H4 (cell line): ENCODE measurements around the gene PPP2R3B.

DNA sequence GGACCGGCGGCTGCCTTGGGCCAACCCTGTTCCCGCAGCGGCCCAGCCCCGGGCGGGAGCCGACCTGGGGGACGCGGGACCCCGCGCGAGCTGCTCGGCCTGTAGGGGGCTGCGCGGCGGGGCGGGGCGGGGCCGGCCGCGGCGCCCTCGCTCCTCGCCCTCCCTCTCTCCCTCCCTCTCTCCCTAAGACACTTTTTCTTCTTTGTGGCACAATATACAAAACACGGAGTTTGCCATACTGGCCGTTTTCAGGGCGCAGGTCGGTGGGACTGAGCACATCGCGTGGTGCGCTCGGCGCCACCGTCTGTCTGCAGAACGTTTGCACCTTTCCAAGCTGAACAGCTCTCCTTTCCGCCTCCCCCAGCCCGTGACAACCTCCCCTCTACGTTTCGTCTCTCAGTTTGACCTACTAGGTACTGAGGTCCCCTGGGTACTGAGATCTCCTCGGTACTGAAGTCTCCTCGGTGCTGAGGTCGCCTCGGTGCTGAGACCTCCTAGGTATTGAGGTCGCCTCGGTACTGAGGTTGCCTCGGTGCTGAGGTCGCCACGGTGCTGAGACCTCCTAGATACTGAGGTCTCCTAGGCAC is 261.2 kb upstream of the PLCXD1 start:
- RAMPAGE, long total RNA, result no peak

DNA sequence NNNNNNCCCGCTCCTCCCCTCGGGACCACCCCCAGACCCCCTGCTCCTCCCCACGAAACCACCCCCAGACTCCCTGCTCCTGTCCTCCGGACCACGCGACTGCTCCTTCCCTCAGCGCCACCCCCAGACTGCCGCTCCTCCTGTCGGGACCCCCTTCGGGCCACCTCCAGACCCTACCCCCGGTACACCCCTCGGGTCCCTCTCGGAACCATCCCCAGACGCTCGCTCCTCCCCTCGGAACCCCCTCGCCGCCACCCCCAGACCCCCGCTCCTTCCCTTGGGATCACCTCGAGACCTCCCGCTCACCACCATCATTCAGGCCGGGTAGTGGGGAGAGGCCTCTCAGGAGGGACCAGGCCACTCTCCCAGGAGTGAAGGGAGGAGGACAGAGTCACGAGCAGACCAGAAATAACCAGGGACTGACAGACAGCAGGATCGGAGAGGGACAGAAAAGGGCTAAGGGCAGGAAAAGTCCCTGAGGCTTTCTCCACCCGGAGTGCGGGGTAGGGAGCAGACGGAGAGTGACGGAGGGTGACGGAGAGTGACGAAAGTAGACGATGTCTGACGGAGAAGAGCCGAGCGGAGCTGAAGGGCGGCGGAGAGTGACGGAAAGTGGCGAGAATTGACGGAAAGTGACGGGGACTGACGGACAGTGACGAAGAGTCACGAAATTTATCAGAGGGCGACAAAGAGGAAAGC is 54.7 kb upstream of the PLCXD1 start:
- RAMPAGE, long total RNA, result no peak

DNA sequence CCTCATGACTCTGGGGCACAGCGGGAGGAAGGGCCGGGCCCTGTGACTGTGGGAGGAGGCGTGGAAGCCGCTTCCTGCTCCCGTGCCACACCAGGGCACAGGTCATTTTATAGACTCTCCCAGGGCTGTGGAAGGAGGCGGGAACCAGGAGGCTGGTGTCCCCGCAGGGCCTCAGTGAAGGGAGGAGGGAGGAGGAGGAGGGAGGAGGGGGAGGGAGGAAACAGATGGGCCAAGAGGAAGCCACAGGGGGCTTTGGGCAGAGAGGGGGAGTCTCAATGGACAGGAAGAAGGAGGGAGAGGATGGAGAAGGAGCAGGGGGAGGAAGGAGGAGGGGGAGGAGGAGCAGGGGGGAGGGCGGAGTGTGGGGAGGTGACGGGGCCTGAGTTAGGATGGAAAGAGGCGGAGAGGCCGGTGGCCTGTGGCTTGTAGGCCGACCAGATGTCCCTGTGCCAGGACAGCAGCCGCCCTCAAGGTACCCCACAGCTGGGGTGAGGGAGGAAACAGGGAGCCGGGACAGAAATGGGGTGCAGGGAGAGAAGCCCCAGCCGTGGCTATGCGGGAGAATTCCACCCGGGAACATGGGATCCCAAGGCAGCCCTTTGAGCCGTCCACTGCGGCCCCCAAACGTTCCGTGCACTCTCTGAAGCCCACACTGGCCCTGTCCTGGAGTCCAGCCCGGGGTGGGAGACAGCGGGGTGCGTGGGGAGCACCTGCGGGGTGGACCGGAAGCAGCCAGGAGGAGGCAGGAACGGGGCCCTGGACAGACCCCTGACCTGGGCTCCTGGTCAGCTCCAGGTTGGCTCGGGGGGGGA is 6.1 kb upstream of the PLCXD1 start:
- RAMPAGE, long total RNA, result no peak

GRCh38 chrX:311315-311985 is 7.1 kb downstream of the GTPBP6 start:
- RAMPAGE, long total RNA, result no peak

DNA sequence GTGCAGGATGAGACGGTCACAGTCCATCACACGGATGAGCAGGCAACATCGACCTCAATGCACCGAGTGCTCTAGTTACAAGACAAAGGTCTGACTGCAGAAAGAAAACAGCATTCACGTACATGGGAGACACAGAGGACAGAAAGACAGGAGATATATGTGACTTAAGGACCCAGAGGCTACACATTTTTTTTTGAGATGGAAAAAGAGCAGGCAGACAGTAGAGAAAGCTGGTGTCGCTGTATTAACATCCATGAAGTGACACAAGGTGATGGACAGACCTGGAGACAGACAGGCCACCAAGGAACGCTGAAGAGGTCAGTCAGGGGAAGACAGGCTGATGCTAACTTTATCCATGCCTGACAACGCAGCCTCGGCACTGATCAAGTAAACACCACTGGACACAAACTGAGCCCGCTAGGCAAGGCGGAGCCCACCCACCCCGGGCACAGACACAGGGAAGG is 19.0 kb downstream of the PPP2R3B start:
- RAMPAGE, long total RNA, result no peak

DNA sequence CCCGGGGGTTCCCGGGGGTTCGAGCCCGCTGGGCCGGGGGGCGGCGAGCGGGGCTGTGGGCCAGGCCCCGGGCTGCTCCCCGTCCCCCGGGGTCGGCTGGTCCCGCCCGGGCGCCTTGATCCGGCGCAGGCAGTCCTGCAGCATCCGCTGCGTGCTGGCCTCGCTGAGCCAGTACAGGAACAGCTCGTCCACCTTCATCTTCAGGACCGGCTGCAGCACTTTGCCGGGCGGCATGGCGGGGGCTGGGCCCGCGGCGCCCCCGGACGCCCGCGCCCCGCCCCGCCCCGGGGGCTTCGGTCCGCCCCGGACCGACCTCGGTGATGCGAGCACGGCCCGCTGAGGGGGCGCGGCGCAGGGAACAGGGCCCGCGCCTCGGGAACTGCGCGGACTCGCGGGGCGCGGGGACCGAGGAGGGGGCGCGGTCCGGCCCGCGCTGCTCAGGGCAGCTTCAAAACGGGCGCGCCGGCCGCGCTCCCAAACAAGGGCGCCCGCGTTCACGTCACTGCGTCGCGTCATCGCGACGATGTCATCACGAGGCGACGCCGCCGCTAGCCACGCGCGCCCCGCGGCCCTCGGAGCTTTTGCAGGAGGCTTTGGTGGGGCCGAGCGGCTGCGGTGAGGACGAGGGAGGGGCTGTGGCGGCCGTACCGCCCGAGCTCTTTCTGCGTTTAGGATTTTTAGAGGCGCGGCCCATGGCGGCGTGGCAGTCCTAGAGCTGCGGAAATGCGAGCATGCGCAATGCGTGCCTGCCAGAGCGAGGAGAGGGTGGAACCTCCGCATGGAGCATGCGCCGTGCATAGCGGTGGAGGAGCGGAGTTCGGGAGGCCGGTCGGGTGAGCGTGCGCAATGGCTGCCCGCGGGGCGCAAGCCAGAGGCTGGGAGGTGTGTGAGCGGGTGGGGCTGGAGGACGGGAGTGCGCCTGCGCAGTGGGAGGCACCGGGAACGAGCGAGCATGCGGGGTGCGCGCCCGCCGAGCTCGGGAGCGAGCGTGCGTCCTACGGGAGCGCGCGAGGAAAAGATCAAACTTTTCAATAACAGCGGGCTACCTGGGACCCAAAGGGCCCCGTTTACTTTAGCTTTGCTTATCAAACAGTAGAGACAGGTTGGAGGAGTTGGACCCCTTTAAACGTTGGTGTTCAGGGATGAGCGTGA is at the start of gene PPP2R3B:
Gene PPP2R3B (minus strand): TSS at position 450 of the 1,152 bp plus-strand sequence.
- RAMPAGE, long total RNA, result no peak

- RAMPAGE, long total RNA, result no peak
Measured at GRCh38 chrX:1248328-1249125, 20.1 kb upstream of the CSF2RA start.

GRCh38 chrX:1386971-1387493 is 4.9 kb downstream of the SLC25A6 start:
- RAMPAGE, long total RNA, result no peak

DNA sequence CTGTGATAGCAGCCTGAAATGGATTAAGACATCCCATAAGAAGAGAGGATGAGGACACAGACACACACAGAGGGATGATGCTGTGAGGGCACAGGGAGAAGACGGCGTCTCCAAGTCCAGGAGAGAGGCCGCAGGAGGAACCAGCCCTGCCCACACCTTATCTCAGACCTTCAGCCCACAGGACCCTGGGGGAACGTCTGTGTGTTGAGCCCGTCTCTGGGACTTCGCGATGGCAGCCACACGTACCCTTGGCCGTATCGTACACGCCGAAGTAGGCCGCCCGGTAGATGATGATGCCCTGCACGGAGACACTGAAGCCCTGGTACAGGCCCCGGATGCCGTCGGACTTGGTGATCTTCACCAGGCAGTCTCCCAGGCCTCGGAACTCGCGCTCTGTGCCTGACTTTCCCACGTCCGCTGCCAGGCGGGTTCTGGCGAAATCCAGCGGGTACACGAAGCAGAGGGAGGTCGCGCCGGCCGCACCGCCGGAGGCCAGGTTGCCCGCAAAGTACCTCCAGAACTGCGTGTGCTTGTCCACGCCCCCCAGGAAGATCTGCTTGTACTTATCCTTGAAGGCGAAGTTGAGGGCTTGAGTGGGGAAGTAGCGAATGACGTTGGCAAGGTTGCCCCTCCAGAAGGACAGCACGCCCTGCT is 2.8 kb downstream of the SLC25A6 start:
- RAMPAGE, long total RNA, result no peak

DNA sequence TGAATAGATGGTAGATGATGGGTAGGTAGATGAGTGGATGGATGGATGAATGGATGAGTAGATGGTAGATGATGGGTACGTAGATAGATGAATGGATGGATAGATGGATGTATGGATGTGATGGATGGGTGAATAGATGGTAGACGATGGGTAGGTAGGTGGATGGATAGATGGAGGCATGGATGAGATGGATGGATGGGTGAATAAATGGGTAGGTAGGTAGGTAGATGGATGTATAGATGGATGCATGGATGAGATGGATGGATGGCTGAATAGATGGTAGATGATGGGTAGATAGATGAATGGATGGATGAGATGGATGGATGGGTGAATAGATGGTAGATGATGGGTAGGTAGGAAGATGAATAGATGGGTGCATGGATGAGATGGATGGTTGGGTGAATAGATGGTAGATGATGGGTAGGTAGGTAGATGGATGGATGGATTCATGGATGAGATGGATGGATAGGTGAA is 14.0 kb upstream of the SLC25A6 start:
- RAMPAGE, long total RNA, result no peak

GRCh38 chrX:1605701-1606122 is 9.1 kb upstream of the ASMT start:
- RAMPAGE, long total RNA, result no peak

- RAMPAGE, long total RNA, result no peak
Measured at GRCh38 chrX:1658170-1658468, 43.3 kb downstream of the ASMT start.

DNA sequence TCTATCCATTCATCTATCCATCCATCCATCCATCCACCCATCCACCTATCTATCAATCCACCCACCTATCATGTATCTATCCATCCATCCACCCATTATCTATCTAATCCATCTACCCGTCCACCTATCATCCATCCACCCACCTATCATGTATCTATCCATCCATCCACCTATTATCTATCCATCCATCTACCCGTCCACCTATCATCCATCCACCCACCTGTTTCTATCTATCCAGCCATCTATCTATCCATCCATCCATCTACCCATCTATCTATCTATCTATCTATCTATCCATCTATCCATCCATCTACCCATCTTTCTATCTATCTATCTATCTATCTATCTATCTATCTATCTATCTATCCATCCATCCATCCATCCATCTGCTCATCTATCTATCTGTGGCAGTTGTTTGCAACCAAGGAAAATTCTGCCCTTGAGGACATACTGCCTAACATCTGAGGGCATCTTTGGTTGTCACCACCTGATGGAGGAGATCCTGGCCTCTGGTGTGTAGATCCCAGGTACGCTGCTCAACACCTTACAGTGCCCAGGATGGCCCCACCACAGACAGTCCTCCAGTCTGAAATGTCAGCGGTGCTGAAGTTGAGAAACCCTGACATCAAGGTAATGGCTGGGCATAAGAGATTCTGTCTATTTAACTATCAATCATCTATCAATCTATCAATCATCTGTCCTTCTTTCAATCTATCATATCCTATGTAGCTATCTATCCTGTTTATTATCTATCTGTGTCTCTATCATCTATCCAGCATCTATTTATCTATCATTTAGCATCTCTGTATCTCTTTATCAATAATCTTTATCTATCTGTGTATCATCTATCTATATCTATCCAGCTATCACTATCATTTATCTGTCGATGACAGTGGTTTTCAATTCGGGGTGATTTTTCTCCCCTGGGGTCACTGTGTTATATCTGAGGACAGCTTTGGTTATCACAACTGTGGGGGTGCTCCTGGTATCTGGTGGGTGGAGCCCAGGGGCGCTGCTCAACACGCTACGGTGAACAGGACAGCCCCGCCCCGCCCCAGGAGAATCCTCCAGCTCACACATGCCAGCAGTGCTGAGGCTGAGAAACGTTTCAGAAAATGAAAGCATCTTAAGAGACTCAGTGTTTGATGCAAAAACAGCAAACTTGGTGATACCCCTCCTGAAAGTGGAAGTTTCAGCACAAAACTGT is 315.8 kb downstream of the DHRSX start:
- RAMPAGE, long total RNA, result no peak

DNA sequence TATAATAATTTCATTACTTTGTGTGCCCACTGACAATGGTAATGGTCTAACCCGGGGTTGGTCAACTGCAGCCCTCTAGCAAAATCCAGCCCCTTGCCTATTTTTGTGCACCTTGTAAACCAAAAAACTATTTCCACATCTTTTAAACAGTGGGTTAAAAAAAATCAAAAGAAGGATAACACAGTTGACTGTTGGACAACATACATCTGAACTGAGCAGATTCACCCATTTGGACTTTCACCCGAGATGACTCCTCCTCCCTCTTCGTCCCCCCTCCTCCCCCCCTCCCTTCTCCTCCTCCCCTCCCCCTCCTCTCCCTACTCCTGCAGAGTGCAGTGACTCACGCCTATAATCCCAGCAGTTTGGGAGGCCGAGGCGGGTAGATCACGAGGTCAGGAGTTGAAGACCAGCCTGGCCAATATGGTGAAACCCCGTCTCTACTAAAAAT is 181.8 kb downstream of the DHRSX start:
- RAMPAGE, long total RNA, result no peak

DNA sequence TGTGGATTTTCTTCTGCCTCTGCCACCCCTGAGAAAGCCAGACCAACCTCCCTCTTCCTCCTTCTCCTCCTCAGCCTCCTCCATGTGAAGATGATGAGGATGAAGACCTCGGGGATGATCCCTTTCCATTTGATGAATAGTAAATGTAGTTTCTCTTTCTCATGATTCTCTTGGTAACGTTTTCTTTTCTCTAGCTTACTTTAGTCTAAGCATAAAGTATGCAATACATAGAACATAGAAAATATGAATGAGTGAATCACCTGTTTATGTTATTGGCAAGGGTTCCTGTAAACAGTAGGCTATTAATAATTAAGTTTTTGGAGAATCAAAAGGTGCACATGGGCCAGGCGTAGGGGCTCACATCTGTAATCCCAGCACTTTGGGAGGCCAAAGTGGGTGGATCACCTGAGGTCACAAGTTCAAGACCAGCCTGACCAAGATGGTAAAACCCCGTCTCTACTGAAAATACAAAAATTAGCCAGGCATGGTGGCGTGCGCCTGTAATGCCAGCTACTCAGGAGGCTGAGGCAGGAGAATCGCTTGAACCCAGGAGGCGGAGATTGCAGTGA is 144.1 kb downstream of the DHRSX start:
- RAMPAGE, long total RNA, result no peak

DNA sequence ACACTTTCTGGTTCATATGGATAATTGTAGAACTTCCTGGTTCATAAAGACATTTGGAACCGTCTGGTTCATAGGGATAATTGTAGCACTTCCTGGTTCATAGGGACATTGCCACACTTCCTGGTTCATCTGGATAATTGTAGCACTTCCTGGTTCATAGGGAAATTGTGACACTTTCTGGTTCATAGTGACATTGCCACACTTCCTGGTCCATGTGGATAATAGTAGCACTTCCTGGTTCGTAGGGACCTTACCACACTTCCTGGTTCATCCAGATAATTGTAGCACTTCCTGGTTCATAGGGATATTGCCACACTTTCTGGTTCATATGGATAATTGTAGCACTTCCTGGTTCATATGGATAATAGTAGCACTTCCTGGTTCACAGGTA is 61.2 kb upstream of the CD99 start:
- RAMPAGE, long total RNA, result no peak

- RAMPAGE, long total RNA, result no peak
Measured at GRCh38 chrX:2649688-2650353, 41.3 kb upstream of the CD99 start.

DNA sequence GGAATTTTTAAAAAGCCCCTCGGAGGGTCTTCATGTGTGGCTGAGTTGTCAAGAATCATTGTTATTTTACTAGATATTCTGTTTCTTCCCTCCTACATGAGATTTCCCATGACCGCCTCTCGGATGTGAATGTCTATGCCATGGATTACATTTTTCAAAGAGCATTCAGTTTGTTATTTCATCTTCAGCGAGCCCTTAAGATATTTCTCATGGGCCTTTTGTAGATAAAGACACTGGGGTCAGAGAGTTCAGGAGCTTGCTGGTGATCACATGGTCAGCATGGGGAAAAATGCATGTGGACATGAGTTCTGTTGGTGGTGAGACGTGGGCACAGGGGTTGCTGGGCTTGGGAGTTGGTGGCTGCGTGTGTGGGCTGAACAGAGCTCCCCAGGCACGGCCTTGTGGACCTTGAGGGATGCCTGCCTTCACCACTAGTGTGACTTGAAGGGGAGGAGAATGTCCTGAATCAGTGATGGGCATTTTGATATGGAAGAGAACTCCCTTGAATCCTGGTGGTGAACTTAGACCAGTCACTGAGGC is 8.7 kb downstream of the CD99 start:
- RAMPAGE, long total RNA, result no peak

DNA sequence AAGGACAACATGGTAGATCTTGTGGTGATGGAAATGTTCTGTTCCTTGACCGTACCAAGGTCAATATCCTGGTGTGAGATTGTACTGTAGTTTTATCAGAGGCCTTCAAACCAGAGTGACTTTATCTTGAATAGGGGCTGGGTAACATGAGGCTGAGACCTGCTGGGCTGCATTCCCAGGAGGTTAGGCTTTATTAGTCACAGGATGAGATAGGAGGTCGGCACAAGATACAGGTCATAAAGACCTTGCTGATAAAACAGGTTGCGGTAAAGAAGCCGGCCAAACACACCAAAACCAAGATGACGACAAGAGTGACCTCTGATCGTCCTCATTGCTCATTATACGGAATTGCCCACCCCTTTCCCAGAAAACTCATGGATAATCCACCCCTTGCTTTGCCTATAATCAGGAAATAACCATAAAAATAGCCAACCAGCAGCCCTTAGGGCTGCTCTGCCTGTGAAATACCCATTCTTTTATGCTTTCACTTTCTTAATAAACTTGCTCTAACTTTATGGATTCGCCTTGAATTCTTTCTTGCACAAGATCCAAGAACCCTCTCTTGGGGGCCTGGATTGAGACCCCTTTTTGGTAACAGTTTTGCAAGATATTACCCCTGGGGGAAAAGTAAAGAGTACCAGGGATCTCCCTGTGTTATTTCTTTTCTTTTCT is 123.9 kb upstream of the MXRA5 start:
- RAMPAGE, long total RNA, result no peak

- RAMPAGE, long total RNA, result no peak
Measured at GRCh38 chrX:3518802-3519282, 172.4 kb upstream of the MXRA5 start.